CD14-positive monocyte (primary cell): ENCODE results near the genes STKLD1 and REXO4.

DNA sequence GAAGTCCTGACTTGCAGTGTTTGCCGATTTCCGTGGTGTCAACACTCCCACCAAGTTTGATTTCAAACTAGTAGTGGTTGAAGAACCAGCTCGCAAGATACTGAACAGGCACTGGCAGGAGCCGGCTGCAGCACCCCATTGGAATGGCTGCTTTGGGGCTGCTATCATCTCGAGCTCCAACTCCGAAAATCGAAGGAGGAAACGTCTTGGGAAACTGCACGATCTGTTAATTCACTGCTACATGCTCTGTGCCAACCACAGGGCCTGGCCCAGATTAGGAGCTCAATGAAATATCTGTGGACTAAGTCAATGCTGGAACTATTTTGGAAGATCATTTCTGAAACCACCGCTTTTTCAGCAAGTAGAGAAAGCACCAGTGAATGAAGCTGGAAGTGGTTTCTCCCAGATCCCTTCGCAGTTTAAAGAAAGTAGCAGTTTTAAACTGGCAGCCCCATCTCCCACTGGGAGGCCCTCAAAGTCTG is 122.7 kb upstream of the RAPGEF1 start:
- CAGE, long polyA plus RNA = no peak

DNA sequence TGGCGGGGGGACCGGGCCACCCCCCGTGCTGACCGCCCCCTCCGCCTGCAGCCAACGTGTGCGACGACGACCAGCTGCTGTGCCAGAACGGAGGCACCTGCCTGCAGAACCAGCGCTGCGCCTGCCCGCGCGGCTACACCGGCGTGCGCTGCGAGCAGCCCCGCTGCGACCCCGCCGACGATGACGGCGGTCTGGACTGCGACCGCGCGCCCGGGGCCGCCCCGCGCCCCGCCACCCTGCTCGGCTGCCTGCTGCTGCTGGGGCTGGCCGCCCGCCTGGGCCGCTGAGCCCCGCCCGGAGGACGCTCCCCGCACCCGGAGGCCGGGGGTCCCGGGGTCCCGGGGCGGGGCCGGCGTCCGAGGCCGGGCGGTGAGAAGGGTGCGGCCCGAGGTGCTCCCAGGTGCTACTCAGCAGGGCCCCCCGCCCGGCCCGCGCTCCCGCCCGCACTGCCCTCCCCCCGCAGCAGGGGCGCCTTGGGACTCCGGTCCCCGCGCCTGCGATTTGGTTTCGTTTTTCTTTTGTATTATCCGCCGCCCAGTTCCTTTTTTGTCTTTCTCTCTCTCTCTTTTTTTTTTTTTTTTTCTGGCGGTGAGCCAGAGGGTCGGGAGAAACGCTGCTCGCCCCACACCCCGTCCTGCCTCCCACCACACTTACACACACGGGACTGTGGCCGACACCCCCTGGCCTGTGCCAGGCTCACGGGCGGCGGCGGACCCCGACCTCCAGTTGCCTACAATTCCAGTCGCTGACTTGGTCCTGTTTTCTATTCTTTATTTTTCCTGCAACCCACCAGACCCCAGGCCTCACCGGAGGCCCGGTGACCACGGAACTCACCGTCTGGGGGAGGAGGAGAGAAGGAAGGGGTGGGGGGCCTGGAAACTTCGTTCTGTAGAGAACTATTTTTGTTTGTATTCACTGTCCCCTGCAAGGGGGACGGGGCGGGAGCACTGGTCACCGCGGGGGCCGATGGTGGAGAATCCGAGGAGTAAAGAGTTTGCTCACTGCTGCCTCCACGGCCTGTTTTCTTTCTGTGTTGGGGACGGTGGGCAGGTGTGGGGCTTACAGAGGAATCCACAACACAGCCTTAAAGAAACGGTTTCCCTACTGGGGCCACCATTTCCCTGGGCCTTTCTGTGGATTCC is 80.3 kb downstream of the NTNG2 start:
- CAGE, long polyA plus RNA = no peak

DNA sequence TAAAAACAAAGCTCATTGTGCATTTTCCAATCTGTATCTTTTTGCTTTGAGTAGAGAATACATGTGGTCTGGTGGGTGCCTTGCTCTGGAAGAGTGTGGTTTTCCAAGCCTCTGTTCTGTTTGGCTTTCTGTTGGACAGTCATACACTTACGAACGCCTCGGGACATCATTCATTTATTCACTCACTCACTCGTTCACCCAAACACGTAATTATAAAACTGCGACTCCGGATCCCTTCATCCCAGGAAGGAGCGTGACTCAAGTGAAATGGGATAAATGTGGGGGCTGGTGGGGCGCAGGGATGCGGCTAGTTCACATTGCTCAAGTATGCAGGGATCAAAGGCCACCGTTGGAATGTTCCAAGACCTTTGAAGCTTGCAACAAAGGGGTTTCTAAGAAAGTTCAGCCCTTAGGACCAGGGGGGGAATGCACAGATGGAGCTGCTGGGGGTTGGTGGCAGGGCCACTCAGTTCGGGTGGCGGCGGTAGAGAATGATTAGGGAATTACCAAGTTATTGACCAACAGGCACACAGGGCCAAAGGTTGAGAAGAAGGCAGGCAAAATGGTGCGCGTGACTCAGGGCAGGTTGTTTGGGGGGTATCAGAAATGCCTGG is 64.3 kb downstream of the CFAP77 start:
- CAGE, long polyA plus RNA = no peak

DNA sequence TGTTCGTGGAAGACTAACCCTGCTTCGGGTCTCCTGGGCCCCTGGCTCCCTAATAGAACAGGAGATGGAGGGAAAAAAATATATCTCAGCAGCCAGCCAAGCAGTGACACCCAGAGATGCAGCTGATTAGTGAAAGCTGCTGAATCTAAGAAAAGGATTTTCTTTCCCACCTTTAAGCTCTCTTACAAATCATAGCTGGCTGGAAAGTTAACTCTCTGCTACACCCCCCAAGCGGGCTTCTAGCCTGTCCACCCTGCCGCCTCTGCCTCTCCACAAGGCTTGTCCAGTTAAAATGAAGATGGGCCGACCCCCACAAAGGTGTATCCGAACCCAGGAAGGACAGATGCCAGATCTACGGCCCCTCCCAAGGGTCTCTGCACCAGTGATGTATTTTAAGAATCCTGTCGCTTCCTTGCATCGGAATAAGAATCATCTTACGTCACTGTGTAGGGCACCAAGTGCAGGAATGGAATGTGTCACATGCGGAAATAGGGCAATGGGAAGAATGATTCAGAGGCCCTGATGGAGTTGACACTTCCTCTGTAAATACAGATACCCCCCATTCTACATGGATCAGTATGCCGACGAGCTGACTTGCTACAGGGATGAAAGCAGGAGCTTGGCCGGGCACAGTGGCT is 33.4 kb upstream of the BARHL1 start:
- CAGE, long polyA plus RNA = no peak

DNA sequence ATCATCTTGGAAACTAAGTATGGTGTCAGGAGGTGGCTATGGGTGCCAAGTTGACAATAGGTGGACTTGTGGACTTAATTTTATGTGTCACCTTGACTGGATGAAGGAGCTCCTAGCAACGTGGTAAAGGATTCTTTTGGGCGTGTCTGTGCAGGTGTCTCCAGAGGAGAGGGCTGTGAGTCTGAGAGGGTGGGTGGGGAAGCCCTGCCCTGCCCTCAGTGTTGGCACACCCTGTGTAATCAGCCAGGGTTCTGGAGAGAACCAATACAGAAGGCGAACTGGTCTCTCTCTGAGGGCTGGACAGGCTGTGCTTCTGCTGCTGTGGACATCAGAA is 60.9 kb downstream of the GTF3C4 start:
- CAGE, long polyA plus RNA = no peak

- CAGE, long polyA plus RNA = no peak
Observed at GRCh38 chr9:133022997-133023842, 7.6 kb upstream of the GTF3C5 start.

GRCh38 chr9:133102431-133102668 is 18.7 kb downstream of the RALGDS start:
- CAGE, long polyA plus RNA = no peak

DNA sequence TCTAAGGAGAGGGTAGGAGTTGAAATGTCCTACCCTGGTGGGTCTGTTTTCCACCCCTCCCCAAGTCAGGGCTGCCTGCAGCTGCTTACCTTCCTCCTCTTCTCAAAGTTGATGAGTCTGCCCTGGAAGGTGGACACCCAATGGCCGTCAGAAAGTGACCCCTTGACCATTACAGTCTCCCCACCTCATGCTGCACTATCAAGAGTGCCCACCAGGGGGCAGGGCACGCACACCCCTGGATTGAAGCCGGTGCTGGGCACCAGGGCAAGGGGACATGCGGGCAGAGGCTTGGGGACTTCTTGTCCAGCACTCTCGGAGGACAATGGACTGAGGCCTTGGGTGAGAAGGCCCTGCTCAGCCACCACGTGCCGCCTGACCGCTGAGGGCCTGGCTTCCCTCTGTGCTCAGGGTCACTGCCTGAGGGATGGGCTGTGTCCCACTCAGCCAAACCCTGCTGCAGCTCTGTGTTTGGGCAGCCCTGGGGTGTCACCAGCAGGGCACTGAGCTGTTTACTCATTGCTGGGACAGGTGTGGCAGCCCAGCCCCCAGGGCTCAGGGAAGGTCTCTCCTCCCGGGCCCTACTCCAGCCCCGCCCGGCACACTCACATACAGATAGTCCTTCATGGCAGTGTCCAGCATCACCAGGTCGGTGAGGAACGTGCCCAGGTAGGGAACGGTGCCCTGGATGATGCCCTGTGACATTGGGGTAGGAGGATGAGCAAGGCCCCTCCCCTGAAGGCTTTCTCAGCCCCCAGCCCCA is 17.7 kb downstream of the RALGDS start:
- CAGE, long polyA plus RNA = no peak

GRCh38 chr9:133117204-133118506 is 3.4 kb downstream of the RALGDS start:
- CAGE, long polyA plus RNA = no peak

DNA sequence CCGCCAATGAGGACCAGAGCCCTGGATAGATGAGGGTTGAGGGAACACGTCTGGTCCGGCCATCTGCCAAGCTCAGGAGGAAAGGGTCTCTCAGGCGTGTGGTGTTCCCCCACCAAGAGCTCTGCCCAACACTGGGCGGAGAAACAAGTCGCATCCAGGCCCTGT is 1.5 kb downstream of the RALGDS start:
- CAGE, long polyA plus RNA = no peak

DNA sequence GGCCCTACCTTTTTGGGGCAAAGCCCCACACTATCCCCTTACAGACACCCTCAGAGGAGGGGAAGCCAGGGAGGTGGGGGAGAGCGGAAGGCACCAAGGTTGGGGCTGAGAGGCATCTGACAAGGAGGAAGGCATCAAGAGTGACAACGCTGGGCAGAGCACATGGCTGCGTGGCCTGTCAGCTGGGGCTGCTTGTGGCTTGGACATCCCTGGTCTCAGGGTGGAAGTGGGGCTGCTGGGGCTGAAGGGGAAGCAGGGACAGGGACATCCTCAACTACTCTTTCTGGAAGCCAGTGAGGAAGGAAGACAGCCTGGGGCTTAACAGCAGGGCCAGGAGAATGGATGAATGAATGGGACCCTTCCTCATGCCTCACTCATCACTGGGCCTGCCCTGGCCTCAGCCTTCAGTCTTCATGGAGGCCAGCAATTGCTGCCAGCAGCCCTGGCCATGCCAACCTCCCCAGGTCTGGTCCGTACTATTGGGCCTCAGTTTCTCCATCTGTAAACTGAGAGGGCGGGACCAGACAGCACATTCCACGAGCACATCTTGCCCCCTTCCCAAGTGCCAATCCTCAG is 976 bp upstream of the RALGDS start:
- CAGE, long polyA plus RNA = no peak

- CAGE, long polyA plus RNA = no peak
Observed at GRCh38 chr9:133329271-133330548, 6.3 kb downstream of the SURF6 start.

DNA sequence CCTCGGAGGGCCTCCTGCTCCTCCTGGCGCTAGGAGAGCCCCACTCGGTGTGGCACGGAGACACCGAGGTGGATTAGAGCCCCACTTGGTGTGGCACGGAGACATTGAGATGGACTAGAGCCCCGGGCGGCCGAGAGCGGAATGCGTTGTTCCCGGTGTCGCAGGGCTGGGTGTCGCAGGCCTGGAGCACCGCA is 200 bp downstream of the RPL7A start:
- CAGE, long polyA plus RNA = no peak

- CAGE, long polyA plus RNA = no peak
Observed at GRCh38 chr9:133350688-133351492, 2.9 kb downstream of the RPL7A start.

- CAGE, long polyA plus RNA = no peak
Observed at GRCh38 chr9:133362245-133362673, 5.9 kb downstream of the SURF2 start.

- CAGE, long polyA plus RNA = no peak
Observed at GRCh38 chr9:133367966-133368247, 8.0 kb downstream of the SURF4 start.

GRCh38 chr9:133368248-133369214 is 7.3 kb downstream of the SURF4 start:
- CAGE, long polyA plus RNA = no peak

- CAGE, long polyA plus RNA = no peak
Observed at GRCh38 chr9:133370304-133371249, 5.3 kb downstream of the SURF4 start.

DNA sequence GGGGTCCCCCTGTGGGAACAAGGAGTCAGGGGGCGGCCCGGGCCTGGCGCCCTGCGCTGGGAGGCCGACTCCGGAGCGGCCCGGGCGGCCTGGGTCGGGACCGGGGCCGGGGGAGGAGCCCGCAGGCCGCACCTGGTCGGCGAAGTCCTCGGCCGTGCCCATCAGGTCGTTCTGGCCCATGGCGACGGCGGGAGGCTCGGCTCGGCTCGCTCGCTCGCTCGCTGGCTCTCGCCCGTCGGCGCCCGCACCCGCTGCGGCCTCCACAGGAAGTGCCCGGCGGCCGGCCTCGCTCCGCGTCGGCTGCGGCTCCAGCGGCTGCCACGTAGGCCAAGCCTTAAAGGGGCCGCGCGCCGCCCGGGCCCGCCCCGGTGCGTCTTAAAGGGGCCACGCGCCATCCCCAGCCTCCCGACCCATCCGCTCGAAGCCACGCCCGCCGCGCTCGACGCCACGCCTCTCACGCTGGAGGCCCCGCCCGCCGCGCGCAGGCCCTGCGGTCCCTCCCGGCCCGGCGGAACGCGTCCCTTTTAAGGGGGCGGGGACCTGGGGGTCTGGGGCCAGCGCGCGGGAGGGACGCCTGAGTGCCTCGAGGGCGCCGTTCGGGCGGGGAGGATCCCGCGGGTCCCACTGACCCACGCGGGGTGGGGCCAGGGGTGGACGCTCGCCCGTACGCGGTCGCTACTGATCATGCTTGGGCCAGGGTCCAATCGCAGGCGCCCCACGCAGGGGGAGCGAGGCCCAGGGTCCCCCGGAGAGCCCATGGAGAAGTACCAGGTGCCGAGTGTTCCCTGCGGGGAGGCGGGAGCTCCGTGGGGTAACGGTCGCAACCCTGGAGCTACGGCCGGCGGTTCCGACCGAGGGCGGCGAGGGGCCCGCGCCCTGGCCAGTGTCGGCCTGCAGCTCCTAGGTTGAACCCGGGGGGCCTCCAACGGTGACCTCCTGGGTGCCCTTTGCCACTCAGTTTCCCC is at the start of gene STKLD1:
TSS of gene STKLD1 (plus strand) at position 577 of the 965 bp plus-strand sequence.
- CAGE, long polyA plus RNA = no peak

GRCh38 chr9:133417303-133418632 is at the start of gene REXO4:
TSS of gene REXO4 (minus strand) at chr9:133418010.
- CAGE, long polyA plus RNA = no peak